ENCODE data around the genes FKRP and SAE1.

- RRBS: no CpG with 5 or more reads among the region's 11 CpGs
Observed at GRCh38 chr19:45995986-45996615, 834 bp downstream of the CCDC61 start.

GRCh38 chr19:46180559-46181289 lies 32.7 kb downstream of the IGFL2 start:
- RRBS: no CpG with 5 or more reads among the region's 5 CpGs

GRCh38 chr19:46391778-46392924 lies 21.2 kb downstream of the CCDC8 start:
- RRBS: no CpG with 5 or more reads among the region's 37 CpGs

DNA sequence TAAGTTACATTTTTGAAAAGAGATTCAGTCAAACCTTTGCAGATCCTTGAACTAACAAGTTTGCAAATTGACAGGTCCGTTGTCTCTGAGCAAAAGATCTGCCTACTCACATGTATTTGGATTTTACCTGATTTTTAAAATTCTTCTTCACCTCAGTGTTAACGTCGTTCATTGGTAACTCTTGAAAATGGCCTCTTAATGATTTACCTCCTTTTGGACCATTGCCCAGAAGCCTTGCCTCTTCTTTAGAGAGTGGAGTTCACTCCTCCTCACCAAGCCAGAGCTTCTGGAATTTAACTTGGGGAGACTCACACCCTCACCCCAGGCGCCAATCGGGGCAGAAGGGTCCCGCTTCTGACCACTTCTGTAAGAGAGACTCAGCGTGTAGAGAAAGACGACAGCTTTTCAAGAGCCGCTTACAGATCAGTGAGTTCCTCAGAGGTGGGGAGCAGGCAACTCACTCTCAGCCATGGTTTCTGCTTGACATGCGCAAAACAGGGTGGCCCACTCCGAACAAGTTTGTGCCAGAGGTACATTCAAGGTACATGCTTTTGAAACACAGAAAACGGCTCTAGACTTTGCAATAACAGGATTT lies 2.7 kb downstream of the PNMA8C start:
- RRBS: no CpG with 5 or more reads among the region's 12 CpGs

GRCh38 chr19:46605305-46605904 lies 4.3 kb downstream of the CALM3 start:
- RRBS: 52% methylated on average over 6 of the region's 17 CpGs

DNA sequence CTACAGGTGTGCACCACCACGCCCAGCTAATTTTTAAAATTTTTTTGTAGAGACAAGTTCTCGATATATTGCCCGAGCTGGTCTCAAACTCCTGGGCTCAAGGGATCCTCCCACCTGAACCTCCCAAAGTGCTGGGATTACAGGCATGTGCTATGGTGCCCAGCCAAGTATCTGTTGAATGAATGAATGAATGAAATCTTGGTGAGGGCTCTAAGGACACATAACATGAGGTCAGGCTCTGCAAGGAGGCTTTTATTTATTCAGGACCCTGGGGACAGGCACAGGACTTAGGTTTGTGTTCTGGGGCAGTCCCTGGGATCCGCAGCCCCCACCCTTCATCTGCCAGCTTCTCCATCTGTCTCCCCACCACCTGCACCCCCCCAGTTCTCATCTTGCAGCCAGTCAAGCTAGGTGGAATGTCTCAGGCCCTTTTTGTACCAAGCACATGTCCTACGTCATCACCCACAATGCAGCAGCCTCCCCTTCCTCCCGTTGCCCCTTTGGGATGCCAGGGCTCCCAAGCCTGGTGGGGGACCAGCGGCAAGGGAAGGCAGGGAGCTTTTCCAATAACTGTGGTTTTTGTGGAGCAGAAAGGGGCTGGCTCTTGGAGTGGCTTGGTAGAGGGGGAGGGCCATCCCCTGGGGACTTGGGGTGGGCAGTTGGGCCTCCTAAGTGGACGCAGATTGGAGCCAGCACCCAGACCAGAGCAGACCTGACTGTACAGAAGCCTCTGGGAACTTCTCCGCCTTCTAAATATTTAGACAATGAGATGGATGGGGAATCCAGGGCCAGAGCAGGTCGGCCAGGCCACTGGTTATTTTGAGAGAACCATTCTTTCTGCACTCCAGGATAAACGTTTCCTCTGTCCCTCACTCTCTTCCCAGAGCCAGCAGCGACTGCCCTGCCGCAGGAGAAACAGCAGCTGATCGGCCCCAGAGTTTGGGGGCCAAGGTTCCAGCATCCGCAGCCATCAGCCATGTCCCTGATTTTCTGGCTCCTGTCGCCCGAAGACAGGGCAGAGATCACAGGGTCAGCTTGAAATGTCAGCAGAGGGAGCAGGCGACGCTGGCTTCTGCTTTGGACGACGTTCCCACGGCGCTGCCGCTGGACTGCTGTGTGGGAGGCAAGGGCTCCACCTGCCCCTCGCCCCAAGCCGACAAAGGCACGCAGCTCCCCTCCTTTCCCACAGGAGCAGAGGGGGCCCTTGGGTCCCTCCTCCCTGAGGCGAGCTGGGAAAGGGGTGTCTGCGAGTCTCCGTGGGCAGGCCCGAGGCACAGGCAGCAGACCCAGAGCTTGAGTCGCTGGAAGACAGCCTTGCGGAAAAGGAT lies 4.2 kb downstream of the PTGIR start:
- RRBS: no CpG with 5 or more reads among the region's 33 CpGs

GRCh38 chr19:46730571-46731574 lies 14.0 kb upstream of the PRKD2 start:
- RRBS: 59% methylated on average over 7 of the region's 32 CpGs

DNA sequence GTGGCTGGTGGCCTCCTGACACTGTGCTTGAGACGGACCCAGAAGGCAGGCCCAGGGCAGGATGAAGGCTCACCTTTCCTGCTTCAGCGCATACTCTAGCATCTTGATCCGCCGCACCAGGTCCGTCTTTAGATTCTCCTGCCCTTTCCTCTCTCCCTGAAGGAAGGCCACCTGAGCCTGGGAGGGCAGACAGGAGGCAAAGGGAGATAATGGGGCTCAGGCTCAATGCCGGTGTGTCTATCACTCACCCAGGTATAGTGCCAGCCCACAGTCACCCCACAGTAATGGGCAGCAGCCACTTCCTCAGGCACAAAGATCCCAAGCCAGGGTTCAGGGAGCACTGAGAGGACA lies 7.2 kb upstream of the FKRP start:
- RRBS: no CpG with 5 or more reads among the region's 6 CpGs

- RRBS: under 1% methylated on average over 19 of the region's 71 CpGs
Observed at GRCh38 chr19:46744958-46746168, at the start of gene FKRP. FKRP (plus strand) TSS chr19:46746057.

DNA sequence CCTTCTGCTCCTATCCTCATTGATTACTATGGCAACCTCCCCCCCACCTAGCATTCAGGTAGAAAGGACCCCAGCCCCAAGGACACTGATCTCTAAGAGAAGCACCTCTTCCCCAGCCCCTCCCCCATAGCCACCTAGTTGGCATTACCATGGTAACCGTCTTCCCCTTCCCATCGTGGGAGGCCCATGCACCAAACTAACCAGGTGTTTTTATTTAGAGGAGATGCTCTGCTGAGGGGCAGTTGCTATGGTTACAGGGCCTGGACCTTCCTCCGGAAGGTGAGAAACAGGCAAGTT lies 714 bp upstream of the STRN4 start:
- RRBS: no CpG with 5 or more reads among the region's 3 CpGs

- RRBS: no CpG with 5 or more reads among the region's 4 CpGs
Observed at GRCh38 chr19:46902325-46902843, 41.6 kb downstream of the ARHGAP35 start.

DNA sequence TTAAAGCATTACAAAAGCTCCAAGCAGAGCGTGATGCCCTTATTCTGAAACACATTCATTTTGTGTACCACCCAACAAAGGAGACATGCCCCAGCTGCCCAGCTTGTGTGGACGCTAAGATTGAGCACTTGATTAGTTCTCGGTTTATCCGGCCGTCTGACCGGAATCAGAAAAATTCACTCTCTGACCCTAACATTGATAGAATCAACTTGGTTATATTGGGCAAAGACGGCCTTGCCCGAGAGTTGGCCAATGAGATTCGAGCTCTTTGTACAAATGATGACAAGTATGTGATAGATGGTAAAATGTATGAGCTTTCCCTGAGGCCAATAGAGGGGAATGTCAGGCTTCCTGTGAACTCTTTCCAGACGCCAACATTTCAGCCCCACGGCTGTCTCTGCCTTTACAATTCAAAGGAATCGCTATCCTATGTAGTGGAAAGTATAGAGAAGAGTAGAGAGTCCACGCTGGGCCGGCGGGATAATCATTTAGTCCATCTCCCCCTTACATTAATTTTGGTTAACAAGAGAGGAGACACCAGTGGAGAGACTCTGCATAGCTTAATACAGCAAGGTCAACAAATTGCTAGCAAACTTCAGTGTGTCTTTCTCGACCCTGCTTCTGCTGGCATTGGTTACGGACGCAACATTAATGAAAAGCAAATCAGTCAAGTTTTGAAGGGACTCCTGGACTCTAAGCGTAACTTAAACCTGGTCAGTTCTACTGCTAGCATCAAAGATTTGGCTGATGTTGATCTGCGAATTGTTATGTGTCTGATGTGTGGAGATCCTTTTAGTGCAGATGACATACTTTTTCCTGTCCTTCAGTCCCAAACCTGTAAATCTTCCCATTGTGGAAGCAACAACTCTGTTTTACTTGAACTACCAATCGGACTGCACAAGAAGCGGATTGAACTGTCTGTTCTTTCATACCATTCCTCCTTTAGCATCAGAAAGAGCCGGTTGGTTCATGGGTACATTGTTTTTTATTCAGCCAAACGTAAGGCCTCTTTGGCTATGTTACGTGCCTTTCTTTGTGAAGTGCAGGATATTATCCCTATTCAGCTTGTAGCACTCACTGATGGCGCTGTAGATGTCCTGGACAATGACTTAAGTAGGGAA lies 59.8 kb downstream of the ARHGAP35 start:
- RRBS: no CpG with 5 or more reads among the region's 26 CpGs

- RRBS: no CpG with 5 or more reads among the region's 6 CpGs
Observed at GRCh38 chr19:46943687-46943964, 76.0 kb upstream of the NPAS1 start.

GRCh38 chr19:47079379-47079693 lies 30.9 kb upstream of the TMEM160 start:
- RRBS: no CpG with 5 or more reads among the region's 4 CpGs

GRCh38 chr19:47107221-47108400 lies 6.0 kb downstream of the ZC3H4 start:
- RRBS: no CpG with 5 or more reads among the region's 15 CpGs

- RRBS: under 1% methylated on average over 21 of the region's 67 CpGs
Observed at GRCh38 chr19:47130459-47131400, at the start of gene SAE1. SAE1 (plus strand) TSS chr19:47130835.

DNA sequence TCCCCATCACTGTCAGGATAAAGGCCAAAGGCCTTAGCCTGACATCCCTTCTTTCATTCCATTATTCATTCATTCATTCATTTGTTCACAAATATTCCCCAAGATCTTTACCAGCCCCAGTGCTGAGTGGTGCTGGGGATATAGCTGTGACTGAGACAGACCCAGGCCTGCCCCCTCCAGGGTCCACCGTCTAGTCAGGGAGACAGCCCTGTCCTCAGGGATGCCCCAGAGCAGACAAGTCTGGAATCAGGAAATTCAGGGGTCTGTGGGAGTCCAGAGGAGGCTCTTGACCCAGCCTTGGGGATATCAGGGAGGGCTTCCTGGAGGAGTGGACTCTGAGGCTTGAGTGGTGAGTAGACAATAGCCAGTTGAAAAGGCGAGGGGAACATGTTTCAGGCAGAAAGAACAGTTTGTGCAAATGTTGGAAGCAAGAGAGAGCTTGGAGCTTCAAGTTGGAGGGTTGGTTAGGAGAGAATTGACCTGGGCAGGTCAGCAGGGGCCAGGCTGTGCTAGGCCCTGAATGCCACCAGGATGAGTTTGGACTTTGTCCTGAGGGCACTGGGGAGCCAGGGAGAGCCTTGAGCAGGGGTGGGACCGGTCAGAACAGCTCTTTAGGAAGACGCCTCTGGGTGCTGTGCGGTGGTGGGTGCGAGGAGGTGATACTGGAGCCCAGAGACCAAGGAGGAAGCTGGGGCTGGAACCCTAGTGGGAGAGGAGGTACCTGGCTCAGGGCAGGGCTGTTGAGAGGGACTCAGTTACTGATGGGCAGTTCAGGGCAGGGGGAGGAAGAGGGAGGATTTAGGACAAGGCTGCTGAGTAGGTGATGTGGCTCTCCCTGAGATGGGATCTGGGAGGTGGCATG lies 2.7 kb downstream of the CCDC9 start:
- RRBS: no CpG with 5 or more reads among the region's 6 CpGs

DNA sequence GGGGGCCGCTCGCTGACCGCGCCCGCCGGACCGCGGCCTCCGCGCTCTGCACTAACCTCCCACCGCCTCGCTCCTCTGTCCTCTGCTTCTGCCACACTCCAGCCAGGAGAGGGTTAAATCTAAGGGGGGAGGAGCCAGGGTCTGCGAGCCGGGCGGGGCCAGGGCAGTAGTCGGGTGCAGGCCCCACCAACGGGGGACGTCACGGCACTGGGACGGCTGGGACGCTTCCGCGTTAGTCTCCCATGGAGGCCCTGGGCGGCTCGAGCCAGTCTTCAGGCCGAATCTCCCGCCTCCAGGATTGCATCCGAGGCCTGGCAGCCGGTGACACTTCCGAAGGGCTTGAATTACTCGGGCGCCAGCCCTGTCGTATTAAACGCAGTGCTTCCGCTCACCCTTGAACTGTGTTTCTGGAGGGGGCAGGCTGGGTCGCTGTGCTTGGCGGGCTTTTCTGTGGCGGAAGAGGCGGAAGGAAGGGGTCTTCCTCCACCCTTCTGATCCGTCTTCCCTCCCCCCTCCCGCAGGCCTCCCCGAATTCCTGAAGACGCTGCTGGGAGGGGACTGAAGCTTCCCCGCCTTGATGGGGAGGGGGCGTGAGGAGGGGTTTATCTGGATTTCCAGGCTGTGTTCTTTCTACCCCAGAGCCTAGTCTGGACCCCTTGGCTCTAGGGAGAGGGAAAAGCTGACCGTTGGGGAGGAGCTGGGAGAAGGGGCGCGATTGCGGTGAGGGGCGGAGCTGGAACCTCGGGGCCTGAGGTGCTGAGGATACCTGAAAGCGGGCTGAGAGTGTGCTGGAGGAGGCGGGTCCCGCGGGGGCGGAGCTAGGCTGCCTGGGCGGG lies 1.0 kb upstream of the INAFM1 start:
- RRBS: no CpG with 5 or more reads among the region's 57 CpGs

GRCh38 chr19:47351320-47352092 lies 2.4 kb downstream of the DHX34 start:
- RRBS: no CpG with 5 or more reads among the region's 6 CpGs

- RRBS: no CpG with 5 or more reads among the region's 16 CpGs
Observed at GRCh38 chr19:47377256-47377779, 28.2 kb downstream of the DHX34 start.